Non-pigmented ciliary epithelial cell (primary cell): ENCODE measurements around a stretch of chr5.

DNA sequence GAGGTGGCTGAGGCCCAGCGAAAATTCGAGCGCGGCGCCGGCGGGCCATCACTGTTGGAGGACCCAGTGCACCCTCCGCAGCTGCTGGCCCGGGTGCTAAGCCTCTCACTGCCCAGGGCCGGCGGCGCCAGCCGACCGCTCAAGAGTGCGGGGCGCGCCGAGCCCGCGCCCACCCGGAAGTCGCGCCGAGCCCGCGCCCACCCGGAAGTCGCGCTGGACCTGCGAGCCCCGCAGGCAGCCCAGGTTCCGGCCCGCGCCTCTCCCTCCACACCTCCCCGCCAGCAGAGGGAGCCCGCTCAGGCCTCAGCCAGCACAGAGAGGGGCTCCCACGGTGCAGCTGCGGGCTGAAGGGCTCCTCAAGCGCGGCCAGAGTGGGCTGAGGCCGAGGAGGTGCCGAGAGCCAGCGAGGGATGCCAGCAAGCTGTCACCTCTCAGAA is 314.5 kb upstream of the SERF1A start:
- RRBS: no CpG with 5 or more reads among the region's 43 CpGs

GRCh38 chr5:71465656-71466302 is 10.3 kb downstream of the BDP1 start:
- RRBS: no CpG with 5 or more reads among the region's 11 CpGs

DNA sequence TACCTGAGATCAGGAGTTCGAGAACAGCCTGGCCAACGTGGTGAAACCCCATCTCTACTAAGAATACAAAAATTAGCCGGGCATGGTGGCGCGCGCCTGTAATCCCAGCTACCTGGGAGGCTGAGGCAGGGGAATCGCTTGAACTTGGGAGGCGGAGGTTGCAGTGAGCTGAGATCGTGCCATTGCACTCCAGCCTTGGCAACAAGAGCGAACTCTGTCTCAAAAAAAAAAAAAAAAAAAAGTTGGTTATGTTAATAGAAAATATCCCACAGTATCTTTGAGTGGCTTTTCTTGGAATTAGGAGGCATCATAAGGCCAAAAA is 869 bp downstream of the MCCC2 start:
- RRBS: no CpG with 5 or more reads among the region's 10 CpGs

DNA sequence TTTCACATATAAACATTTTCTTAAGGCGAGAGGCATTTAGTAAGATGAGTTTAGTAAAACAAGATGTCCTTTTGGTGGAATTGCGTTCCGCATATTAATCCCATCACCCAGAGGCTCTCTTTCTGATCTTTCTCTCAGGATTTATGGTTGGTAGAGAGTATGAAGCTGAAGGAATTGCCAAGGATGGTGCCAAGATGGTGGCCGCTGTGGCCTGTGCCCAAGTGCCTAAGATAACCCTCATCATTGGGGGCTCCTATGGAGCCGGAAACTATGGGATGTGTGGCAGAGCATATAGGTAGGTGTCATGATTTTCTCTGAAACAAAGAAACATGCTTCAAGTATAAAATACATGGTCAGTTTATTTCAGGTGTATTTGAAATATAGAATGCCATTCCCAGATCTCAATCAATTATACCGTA is 61.8 kb downstream of the MCCC2 start:
- RRBS: no CpG with 5 or more reads among the region's 6 CpGs

GRCh38 chr5:71782851-71783432 is 63.9 kb downstream of the CARTPT start:
- RRBS: no CpG with 5 or more reads among the region's 20 CpGs

DNA sequence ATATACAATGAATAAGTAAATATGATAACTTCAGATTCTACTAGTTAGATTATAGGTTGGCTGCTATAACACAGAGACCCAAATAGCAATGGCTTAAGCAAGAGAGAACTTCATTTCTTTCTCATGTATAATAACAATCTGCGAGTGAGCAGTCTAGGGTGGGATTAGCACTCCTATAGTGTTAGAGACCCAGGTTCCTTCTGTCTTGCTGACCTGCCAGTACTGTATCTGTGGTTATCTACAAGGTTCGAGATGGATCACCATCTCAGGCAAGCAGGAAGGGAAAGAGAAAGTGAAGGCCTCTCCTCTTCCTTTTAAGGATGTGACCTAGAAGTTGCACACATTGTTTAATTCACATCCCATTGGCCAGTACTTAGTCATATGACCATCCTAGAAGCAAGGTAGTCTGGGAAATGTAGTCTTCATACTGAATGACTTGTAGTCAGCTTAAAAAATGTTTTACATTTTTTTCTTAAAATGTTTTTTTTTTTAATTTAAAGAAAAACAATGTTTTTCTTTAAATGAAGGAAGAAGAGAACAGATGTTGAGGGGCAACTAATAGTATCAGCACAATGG is 168.6 kb downstream of the CARTPT start:
- RRBS: no CpG with 5 or more reads among the region's 2 CpGs

- RRBS: no CpG with 5 or more reads among the region's 7 CpGs
Measured at GRCh38 chr5:71972992-71973674, 134.1 kb upstream of the MAP1B start.

GRCh38 chr5:72226800-72227449 is 93.1 kb downstream of the MRPS27 start:
- RRBS: no CpG with 5 or more reads among the region's 2 CpGs

GRCh38 chr5:72560420-72560770 is 53.2 kb upstream of the ZNF366 start:
- RRBS: no CpG with 5 or more reads among the region's 1 CpG

GRCh38 chr5:72990245-72990860 is 34.5 kb downstream of the FCHO2 start:
- RRBS: no CpG with 5 or more reads among the region's 1 CpG

DNA sequence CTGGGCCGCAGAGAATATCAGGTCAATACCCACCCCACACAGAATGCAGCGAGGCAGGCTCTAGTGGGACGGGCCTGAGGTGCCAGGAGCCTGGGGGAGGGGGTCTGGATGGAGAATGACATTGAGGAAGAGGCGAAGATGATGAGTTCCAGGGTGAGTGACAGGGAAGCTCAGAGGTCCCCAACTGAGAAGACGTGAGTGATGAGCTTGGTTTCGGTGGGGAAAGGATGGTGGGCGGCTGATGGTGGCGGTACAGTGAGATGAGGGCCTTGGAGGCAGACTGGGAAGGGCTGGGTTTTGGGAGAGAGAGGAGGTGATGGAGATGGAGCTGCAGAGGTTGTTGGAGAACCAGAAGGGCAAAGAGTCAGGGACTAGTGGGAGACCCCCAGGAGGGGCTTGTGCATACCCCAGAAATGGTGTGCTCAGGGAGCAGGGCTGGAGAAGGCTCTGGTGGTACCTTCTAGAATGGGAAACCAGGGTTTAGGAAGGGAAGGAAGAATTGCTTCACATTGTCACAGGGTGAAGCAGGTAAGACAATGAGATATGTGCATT is 9.6 kb downstream of the TMEM171 start:
- RRBS: no CpG with 5 or more reads among the region's 8 CpGs

DNA sequence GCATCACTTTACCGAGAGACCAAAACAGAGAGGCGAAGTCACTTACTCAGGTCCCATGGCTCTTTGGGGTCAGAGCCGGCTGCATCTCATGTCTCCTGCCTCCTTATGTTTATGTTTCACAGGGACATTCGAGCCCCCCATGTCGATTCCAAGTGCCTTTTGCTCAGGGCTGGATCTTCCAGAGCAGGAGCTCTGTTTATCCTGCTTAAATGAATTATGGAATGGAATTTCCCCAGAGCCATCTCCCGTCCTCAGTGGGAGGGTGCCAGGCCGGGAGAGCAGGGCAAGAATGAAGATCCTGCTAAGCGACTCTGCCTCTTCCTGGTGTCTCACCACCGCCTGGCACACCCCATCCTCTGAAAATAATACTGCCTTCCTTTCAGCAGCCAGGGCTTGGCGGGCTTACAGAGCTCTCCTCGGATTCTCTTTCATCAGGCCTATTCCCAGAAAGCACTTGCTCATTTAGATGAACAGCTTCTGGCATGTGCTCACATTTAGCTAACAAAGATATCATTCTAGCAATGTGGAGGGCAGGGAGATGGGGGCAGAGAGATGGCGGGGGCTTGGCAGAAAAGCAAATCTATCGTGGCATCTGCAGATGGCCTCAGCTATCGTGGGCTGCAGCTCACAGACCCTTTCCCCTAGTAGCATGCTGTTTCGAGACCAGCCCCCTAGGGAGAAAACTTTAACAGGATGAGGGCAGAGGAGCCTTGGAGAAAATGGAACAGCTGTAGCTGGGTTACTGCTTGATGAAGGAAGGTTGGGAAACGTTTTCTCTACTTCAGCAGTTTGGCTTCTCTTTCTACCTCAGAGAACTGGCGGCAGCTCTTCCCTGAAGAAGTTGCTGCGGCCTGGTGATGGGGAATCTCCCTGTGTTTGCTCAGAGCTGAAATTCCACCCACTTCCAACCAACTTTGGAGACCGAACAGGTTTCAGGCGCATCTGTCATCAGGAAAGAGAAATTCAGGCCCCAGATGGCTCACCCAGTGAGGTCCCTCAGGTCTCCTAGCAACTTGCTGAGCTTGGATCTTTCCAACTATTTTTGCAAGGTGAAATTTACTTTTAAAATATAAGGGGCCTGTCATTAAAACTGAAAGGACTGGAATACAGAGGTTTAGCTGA is 102.0 kb downstream of the TMEM174 start:
- RRBS: no CpG with 5 or more reads among the region's 20 CpGs

- RRBS: 5% methylated on average over 45 of the region's 116 CpGs
Measured at GRCh38 chr5:73436799-73437995, 11.4 kb downstream of the FOXD1 start.

GRCh38 chr5:73451364-73451870 is 2.8 kb upstream of the FOXD1 start:
- RRBS: 1% methylated on average over 22 of the region's 50 CpGs

GRCh38 chr5:73499174-73499649 is 970 bp downstream of the BTF3 start:
- RRBS: no CpG with 5 or more reads among the region's 12 CpGs

GRCh38 chr5:73856847-73857531 is 231.0 kb downstream of the ARHGEF28 start:
- RRBS: no CpG with 5 or more reads among the region's 5 CpGs

DNA sequence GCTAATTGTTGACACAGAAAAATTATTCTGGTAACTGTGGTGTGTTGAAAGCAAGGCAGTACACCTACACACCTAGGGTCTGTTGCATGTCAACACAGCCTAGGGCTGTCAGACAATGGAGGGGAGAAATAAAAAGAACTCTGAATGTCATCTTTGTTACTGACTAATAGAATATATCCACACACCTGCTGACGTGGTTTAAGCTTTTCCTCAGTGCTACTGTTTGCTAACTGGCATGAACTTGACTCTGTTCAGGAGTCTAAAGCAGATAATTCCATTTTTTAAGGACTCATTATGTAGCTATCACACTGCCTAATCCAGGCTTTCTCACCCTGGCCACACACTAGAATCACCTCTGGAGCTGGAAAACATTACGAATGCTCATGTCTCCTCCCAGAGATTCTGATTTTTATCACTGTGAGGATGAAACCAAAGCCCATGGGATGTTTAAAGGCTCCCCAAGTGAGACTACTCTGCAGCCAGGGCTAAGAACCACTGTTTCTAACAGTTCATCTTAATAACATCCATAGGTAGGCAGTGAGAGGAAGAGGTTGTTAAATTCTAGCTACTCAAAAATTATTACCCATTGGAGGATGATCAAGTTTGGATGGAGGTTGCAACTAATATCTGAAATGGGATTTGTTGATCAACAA is 260.5 kb downstream of the ARHGEF28 start:
- RRBS: no CpG with 5 or more reads among the region's 2 CpGs

- RRBS: no CpG with 5 or more reads among the region's 8 CpGs
Measured at GRCh38 chr5:74192790-74193242, 447.7 kb downstream of the ENC1 start.

DNA sequence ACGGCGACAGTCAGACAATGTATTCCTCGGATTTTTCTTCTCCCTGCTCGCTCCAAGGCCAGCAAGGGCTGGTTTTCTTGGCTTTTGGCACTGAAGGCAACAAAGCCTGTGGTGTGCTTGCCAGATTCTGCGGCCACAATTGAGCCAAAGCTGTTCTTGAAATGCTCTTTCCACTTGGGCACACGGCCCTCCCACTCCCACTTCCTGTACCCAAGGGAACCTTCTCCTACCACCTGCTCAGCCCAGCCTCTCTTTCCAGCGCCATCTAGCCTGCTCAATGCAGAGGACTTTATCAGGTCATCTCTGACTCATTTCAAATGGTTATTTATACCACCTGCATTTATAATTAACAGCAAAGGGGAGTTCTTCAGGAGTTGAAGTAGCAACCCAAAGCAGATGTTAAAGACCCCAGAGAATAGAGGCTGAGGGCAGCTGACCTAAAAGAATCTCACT is 439.2 kb downstream of the ENC1 start:
- RRBS: no CpG with 5 or more reads among the region's 7 CpGs

DNA sequence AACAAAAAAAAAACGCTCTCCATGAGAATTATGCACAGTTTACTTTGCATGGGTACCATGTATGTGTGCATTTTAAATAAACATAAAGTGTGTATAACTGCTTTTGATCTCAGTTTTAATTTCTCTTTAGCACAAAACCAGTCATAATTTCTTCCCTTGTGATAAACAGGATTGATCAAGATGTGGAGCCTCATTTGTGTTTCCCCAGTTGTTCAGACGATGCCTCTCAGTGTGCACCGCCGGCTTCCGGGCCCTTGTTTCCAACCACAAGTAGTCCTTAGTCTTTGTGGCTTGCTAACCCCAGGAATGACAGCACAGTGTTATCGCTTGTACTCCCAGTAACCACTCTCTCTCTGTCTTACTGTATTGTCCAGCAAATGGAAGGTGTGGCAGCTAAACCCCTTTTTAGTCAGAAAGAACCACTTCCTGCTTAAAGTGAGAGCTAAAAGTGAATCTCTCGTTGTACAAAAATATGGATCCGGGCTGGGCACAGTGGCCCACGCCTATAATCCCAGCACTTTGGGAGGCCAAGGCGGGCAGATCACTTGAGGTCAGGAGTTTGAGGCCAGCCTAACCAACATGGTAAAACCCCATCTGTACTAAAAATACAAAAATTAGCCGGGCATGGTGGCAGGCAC is 61.4 kb downstream of the ENC1 start:
- RRBS: no CpG with 5 or more reads among the region's 11 CpGs